Mesenchymal stem cell of adipose (primary cell): Measurements from ENCODE around the gene LIMS3.

DNA sequence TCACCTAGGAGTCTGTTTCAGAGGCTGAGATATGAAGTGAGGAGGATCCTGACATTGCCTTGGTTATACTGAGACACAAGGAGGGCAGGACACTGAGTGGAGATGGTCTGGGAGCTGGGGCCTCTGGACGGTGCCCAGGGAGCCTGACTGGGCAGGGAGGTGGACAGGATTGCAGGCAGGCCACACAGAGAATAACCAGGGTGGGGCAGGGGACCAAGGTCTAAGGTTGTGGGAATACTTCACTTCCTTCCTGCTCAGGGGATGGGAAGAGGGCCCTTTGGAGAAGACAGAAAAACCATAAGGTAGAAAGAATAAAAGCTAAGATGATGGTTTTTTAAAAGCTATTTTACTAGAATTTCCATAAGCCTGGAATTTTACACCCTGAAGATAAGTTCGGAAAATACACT, 18.6 kb downstream of the EDAR start:
- CAGE, long polyA plus RNA = no peak

GRCh38 chr2:109230677-109231323, 101.8 kb downstream of the SH3RF3 start:
- CAGE, long polyA plus RNA = no peak

DNA sequence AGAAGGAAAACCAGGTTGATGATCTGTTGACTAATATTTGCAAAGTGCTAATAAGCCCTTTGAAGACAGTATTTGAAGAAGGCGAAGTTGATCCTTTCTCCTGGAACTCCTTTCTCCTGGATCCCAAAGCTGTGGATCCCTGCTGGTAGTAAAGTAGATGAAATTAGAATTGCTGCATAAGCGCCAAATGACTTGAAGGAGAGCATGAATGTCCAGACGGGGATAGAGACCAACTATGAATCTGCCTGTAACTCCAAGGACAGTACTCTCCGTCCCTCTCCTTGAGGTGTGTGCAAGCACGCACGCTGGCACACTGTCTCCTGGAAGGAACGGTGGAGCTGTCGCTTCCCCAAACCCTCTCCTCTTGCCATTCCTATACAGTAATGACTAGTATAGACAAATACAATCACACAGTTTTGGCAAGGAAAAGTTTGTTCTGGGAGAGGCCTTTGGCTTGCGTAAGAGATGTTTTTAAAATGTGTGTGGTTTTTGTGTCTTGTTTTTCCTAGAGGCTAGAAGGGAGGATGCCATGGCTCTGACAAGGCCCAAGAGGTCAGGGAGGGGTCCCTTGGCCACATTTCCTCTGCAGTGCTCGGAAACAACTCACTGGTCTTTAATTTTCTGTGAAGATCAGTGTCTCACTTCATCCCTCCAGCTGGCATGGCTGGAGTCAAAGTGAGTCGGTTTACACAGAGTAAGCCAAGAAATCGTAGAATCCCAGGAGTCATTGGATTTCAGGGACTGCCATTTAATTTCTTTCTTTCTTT, 195.7 kb downstream of the SH3RF3 start:
- CAGE, long polyA plus RNA = no peak

DNA sequence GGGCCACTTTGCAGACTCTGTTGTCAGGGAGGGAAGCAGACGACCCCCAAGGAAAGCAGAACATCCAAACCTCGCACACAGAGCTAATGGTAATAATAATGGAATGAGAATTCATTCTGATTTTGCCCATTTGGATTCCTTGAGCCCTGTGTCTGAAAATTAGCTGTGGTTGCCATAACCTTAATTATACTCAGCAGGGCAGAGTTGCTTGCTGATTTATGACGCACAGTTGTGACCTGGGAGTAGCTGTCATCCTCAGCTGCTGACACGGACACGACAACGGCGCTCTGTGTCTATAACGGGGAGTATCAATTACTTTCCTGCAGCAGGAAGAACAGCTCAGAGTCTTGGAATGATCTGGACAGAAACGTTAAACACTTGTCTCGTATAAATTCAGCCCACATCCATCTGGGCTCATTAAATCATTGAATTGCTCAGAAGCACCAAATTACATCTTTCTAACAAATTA, 116.4 kb downstream of the SEPTIN10 start:
- CAGE, long polyA plus RNA = no peak

DNA sequence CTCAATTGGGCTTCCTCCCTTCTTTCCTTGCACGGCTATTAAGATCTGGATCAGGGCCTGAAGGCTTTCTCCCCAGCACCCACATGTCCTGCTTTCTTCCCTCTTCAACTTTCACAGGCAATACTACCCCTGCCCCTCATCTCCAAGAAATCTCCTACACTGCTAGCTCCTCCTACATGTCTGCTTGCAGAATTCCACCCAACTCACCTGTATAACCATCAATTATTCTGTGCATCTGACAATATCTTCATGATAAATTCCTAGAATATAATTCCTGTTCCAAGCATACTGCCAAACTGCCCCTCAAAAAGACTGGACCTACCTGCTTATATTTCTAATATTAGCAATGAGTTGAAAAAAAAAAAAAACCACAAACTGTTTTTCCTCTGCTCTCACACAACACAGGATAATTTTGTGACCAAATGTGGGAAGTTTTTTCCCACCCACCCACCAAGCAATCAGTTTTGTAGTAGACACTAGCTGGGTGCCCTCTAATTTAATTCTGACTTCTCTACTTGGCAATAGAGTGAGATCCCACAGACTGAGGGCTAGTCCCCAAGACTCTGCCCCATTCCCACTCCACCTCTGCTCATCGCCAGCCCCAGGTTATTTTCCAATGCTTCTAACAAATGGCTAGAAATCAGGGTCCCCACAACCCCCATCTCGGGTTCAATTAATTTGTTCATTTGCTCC, 13.4 kb downstream of the SEPTIN10 start:
- CAGE, long polyA plus RNA = no peak

GRCh38 chr2:109663569-109664177, 49.5 kb downstream of the SOWAHC start:
- CAGE, long polyA plus RNA = no peak

- CAGE, long polyA plus RNA = no peak
Measured at GRCh38 chr2:109898446-109898960, at the start of gene LIMS3. LIMS3 (plus strand) TSS chr2:109898688.

DNA sequence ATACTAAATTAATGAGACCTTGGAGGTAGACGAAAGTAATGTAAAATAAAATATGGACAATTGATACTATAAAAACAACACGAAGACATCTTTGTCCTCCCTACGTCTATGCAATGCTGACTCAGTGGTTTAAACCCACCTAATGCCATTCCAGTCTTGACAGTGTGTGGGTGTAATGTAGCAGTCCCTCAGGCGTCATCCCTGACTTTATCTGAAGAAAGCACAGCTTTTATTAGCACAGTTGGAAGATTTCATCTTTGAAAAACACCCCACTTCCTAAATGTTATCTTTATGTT, 34.0 kb upstream of the MALL start:
- CAGE, long polyA plus RNA = no peak

DNA sequence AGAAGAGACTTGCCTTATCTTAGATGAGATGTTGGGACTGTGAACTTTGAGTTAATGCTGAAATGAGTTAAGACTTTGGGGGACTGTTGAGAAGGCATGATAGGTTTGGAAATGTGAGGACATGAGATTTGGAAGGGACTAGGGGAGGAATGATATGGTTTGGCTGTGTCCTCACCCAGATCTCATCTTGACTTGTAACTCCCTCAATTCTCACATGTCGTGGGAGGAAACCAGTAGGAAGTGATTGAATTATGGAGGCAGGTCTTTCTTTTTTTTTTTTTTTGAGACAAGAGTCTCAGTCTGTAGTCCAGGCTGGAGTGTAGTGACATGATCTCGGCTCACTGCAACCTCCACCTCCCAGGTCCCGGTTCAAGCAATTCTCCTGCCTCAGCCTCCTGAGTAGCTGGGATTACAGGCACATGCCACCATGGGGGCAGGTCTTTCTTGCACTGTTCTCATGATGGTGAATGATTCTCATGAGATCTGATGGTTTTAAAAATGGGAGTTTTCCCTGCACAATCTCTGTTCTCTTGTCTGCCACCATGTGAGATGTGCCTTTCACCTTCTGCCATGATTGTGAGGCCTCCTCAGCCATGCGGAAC, 40.3 kb upstream of the MALL start:
- CAGE, long polyA plus RNA = no peak

DNA sequence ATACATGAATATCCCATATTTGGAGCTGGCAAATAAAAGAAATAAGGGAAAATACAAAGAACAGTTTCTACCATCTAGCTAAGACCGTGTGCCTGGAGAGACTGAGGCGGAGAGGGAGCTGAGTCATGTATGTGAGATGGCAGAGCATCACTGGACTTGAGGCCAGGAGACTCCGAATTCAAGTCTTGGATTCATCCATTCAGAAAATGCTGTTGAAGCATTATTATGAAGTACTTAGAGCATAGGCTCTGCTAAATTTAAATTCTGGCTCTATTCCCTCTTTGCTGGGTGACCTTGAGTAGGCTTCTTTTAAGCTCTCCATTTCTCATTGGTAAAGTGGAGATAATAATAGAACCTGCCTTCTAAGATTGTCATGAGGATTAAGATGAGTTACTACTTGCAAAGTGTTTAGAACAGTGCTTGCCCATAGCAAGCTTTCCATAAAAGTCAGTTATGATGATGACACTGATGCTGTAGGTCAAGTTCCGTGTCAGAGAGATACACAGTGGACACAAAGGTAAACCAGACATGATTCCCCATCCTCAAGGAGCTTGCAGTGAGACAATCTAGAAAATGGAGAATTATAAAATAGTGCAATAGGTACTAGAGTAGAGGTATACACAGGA, 34.6 kb downstream of the NPHP1 start:
- CAGE, long polyA plus RNA = no peak

GRCh38 chr2:110679467-110679996, 1.7 kb upstream of the BUB1 start:
- CAGE, long polyA plus RNA = no peak

GRCh38 chr2:110852250-110852976, 120.0 kb downstream of the ACOXL start:
- CAGE, long polyA plus RNA = no peak

DNA sequence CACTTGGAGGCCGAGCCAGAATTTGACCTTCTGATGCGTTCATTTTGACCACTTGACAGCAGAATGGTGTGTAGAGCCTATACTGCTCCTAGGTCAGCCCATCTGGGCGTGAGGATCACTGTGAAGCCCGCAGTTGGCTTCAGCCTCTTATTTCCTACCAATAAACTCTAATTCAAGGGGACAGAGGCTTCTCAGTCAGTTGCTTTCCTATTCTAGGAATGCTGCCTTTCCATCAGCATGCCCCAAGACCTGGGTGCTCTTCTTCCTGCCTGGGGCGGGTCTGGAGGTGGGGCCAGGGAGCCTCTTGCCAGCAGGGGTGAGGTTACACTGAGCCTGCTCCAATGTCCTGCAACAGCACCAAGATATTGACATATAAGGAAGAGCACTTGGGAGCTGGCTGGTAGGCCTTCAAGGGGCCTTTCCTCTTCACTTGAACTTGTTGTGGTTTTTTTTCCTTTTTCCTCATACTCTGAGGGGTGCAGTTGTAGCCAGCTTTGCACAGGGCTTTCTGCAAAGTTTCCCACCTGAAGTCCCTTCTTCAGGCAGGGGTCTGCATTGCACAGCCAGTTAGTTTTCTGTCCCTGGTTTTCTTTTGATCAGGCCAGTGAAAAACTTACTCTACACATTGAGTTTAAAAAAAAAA, 91.2 kb upstream of the BCL2L11 start:
- CAGE, long polyA plus RNA = no peak

GRCh38 chr2:111032483-111033476, 87.9 kb upstream of the BCL2L11 start:
- CAGE, long polyA plus RNA = no peak

DNA sequence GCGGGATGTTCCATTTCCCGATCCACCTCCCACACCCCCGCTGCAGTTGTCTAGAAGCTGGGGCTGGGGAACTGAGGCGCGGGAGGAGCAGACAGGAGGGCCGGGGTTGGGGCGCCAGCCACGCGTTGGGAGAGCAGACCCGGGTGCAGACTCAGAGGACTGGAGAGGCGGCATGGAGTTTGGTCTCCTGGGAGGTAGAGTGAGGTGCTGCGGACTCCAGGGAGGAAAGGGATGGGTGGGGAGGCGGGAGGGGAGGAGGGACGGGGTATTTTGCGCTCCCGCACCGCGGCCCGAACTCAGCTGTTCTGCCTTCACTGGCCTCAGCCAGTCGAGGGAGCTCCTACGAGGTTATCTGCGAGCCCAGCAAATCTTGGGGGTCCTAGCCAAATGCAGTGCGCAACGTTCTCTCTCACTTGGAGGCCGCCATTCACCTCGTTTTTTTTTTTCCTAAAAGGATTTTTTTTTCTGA, 1.0 kb upstream of the BCL2L11 start:
- CAGE, long polyA plus RNA = no peak

GRCh38 chr2:111176413-111177127, 55.9 kb downstream of the BCL2L11 start:
- CAGE, long polyA plus RNA = no peak

GRCh38 chr2:111463141-111464034, 342.7 kb downstream of the BCL2L11 start:
- CAGE, long polyA plus RNA = no peak

DNA sequence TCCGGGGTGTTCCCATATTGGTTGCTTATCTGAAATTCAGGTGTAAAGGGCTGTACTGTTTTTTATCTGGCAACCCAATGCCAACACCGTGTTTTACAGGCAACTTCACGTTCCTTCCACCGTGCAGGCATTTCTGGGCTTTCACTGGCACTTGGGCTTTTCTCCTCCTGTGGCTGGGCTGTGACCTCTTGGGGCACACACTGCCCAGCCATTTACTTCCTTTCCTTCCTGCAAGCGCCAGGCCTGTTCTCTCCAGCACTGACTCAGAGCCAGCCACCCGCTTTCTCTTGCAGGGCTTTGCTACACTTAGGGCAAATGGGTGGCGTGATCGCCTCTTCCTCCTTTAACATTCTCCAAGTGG, 21.7 kb downstream of the MERTK start:
- CAGE, long polyA plus RNA = no peak

GRCh38 chr2:111923148-111923702, 24.8 kb downstream of the MERTK start:
- CAGE, long polyA plus RNA = no peak

DNA sequence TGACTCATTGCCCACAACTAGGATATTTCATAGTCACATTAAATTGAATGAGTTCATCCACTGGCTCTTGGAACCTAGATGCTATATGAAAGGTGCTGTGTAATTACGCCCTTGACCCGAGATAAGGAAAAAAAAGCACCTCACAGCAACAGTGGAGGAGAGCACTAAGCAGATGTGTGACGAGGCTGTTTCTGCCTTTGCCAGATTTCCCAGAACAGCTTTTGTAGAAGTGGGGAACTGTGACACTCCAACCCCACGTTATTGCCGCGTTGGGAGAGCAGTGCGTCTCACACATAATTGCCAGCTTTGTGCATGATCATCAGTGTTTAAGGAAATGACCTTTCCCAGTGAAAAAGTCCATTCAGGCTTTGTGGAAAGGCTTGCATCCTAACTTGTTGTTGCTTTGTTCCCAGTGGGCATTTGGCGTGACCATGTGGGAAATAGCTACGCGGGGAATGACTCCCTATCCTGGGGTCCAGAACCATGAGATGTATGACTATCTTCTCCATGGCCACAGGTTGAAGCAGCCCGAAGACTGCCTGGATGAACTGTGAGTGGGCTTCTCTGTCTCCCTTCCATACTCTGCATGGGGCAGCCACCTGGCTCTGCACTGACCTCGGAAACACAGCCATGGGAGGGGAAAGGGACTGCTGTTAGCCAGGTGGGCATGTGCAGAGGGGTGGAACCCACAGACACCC, 33.1 kb upstream of the TMEM87B start:
- CAGE, long polyA plus RNA = no peak